ENCODE results near the genes LNX1 and NMU.

DNA sequence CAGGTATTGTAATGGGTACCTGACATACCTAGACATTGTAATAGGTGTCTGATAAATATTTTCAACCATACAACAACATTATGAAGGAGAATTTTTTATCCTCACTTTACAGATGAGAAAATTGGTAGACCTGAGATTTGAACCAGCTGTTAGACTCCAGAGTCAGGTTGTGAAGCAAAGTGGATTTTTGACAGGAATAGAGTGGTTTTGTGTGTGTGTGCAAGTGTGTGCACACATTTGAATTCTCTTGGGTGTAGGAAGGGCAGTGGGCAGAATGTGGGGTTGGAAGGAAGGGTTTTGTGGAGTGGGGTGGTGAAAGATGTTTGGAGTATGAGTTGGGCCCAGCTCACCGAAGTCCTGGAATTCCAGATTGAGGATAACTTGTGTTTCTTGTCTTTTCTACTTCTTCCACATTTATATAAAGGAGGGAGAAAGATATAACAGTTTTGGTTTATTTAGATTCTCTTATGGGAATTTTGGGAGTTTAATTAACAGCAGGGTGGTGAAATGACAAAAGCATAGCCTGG lies 18.2 kb downstream of the DCUN1D4 start:
- RRBS: no CpG with 5 or more reads among the region's 1 CpG

- RRBS: 64% methylated on average over 5 of the region's 24 CpGs
Measured at GRCh38 chr4:51995532-51996185, 24.5 kb downstream of the LRRC66 start.

DNA sequence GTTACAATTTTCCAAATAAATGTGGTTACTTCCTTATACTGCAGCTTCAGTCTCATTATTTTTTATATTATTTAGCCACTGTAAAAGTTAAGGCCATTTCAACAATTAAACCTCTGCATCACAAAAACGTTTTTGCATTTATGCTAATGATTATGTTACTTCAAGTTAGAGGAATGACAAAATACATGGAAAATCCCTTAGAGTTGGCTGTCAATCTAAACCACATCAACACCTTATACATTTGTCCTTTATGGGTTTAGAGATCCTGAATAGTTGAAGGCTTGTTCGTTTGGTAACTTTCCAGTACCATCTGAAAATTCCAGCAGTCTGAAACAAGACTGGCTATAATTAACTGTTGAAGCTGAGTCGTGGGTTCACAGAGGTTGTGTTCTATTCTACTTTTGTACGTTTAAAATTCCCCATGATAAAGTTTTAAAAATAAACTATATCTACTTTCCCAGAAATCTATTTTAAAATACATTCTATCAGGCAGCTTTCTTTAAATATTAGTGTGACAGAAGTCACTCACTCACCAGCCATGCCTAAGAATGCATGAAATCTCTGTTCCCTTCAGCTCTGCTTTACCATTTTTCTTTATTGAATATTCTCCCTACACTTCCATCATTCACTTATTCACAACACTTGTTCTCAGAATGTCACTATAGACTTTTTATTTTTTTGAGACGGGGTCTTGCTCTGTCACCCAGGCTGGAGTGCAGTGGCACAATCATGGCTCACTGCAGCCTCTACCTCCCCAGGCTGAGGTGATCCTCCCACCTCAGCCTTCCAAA lies 73.0 kb downstream of the USP46 start:
- RRBS: no CpG with 5 or more reads among the region's 5 CpGs

- RRBS: 3% methylated on average over 32 of the region's 96 CpGs
Measured at GRCh38 chr4:52712087-52713088, 38.8 kb downstream of the ERVMER34-1 start.

- RRBS: no CpG with 5 or more reads among the region's 2 CpGs
Measured at GRCh38 chr4:52946715-52947132, 84.6 kb downstream of the RASL11B start.

DNA sequence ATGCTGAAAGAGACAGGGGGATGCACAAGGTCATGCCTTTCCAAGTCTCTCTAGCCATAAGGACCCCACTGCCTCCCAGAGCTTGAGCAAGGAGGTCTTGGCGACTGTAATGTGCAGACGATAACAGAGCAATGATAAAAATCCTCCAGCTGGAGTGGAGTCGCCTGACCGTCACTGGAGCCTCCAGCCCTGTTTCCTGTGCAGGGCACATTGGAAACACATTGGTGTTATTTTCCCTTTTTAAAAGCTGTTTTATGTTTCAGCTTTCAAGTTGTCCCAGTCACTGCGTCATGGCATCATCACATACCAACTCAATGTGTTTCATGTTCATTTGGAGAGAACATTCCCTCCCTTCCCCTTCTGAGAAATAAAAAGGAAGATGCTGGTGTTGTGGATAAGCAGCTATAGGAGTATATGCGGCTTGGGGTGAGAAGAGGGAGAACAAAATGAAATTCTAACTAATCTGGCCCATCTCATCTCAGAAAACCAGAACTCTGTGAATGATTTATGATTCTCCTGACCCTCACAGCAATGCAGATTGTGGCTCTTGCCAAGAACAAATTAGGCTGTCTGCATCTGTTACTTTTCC lies 134.2 kb downstream of the RASL11B start:
- RRBS: no CpG with 5 or more reads among the region's 6 CpGs

- RRBS: no CpG with 5 or more reads among the region's 1 CpG
Measured at GRCh38 chr4:53012735-53013226, 150.7 kb downstream of the RASL11B start.

DNA sequence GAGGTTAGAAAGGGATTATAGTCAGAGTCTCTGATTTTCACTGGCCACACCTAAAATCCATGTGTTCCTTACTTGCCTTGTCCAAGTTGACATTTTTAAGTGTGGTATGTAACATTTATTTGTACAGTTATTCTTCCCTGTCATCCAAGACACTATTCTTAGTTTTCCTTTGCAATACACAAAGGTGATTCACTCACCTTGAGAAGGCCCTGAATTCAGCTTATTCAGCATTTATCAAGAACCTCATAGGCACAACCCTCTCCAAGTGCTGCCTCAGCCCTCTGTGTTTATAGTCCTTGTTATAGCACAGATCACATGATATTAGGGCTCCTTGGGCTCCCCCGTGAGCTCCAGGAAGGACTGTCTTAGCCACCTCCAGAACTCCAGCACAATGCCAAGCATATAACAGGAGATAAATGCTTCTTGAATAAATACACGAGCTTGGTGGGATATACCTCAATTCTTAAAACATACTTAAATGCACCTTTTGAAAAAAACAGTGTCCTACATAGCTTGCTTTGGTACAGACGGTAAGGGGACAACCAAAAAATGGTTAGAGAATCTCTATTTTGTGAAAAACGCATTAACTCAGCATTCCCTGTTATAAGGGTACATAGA lies 152.3 kb downstream of the RASL11B start:
- RRBS: no CpG with 5 or more reads among the region's 4 CpGs

DNA sequence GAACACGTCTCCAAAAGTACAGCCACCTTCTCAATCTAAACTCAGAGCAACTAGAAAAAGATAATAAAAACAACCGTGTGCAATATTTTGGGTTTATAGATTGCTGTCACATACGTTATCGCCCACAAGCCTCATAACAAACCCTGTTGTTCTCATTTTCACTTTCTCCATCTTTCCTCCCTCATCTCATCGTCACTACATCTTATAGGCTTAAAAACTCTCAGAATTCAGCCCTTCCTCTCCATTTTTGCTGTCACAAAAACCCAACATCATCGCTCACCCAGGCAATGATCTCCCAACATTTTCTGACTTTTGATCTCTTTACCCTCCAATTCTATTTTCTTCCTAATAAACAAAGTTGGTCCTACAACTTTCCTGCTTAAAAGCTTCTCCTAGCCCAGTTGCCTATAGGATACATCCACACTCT lies 510 bp upstream of the SCFD2 start:
- RRBS: no CpG with 5 or more reads among the region's 6 CpGs

DNA sequence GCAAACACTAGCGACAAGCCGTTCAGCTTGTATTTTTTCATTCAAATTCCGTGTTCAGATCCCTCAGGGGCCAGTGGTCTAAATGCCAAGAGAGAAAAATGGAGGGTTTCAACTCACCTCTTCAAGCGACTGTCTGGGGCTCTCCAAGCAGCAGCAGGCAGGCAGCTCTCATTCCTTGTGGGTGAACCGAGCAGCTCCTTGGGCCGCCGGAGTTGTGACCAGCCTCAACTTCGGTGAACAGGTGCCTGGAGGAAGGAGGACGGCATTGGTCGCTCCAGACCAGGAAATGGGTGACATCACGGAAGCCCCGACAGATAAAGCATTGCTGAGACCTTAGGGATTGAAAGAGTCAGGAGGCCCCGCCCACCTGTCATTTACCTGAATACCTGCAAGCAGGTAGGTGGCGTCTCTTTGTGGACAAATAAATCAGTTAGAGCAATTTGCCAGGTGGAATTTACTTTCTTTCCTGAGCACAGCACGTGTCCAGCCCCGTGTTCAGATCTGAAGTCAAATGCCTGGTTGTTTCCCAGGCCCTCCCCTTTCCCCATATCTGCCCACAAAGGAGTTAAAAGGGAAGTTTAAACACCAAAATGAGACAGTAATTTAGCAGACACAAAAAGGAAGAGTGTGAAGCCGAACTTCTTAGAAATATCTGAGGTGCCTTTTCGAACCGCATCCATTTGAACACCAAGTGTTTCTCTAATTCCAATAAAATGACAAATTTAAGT lies at the start of gene LNX1:
Gene LNX1, minus strand, starts transcription at position 216 of the 728 bp plus-strand sequence.
- RRBS: no CpG with 5 or more reads among the region's 19 CpGs

GRCh38 chr4:53695493-53696419 lies 104.5 kb upstream of the LNX1 start:
- RRBS: no CpG with 5 or more reads among the region's 7 CpGs

DNA sequence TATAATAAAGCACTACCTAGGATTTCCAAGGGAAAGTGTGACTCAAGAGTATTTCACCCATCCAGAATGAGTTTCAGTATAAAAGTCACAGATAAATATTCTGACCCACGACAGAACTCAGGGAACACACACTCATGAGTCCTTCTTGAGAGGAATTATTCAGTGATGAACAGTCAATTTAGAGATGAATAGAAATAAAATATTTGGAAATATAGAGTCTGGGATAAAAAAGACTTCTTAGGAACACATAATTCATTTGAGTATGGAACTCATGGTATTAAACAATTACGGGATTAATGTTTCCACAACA lies 143.4 kb upstream of the LNX1 start:
- RRBS: no CpG with 5 or more reads among the region's 2 CpGs

- RRBS: no CpG with 5 or more reads among the region's 3 CpGs
Measured at GRCh38 chr4:54497634-54498077, 160.1 kb upstream of the KIT start.

GRCh38 chr4:54658236-54659285 lies 804 bp downstream of the KIT start:
- RRBS: 3% methylated on average over 29 of the region's 92 CpGs

GRCh38 chr4:55069065-55069669 lies 56.2 kb downstream of the KDR start:
- RRBS: no CpG with 5 or more reads among the region's 6 CpGs

DNA sequence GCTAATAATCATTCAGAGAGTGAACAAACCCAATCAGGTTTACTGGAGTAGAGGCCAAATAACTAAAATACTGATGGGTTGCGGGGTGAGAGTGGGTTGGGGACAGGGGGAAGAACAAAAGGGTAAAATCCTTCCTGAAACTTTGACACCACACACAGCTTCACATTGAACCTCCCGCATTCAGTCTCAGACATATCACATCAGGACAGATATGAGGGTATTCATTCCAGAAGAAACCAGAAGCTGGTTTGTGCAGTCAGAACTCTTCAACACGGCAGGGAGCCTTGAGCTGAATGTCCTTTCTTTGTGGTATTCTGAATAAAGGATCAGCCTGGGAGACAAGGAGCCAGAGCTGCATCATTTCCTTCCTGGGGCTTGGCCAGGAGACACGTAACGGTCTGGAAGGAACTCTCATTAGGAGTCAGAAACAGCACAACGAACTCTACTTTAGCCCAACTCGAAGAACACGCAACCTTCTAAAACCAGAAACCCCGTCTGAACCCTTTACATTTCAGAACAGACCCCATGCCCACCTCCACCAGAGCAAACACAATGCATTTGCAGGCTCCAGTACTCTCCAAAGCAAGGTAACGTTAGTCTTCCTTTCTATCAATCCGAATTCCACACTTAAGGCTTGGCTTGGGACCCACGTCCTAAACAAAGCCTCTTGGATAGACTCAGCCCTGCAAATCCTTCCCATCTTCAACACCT lies 46.4 kb downstream of the KDR start:
- RRBS: no CpG with 5 or more reads among the region's 12 CpGs

DNA sequence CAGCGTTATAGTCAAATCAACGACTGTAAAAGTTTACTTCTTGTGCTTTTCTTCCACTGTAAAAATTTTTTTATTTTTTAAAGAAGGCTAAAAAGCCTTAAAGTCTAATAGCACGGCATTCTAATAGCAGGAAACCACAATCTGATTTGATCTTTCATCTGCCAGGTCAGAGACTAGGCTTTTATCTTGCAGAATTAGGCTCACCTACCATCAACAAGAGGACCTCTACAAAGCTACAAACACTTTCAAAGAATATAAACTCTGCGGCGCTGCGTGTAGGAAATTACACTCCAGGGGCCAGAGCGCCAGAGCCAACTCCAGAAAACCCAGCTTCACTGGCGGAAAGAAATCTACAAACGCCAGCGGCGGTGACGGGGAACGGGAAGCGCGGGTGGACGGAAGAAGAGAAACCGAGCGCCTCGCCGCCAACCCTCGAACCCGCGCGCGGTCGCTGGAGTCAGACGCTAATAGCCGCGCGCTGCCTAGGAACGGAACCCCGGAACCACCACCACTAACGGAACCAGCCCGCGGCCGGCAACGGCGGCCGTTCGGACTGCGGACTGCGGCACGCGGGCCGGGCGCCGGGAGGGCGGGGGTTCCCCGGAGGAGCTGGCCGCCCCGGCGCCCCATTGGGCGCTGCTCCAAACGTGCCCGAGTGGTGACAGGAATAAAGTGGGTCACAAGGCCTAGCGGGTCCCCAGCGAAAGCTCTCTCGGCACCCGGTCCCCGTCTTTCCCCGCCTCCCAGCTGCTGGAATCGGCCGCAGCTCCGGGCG lies 1.1 kb downstream of the CLOCK start:
- RRBS: 2% methylated on average over 28 of the region's 65 CpGs

DNA sequence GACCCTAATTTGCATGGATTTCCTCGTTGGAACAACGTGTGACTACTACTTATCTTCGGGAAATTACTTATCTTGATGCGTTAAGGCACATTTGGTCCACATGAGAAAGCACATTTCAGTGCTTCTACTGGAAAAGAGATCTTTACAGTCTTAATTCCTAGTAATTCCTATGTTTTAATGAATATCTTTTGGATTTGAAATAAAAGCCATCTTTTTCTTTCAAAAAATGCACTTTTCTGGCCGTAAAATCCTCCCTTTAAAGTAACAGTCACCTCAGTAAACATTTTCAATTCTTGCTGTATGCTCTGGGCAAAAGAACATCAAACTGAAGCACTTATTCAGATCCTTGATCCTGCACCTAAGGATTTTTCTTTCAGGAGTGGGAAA lies 947 bp upstream of the CLOCK start:
- RRBS: no CpG with 5 or more reads among the region's 5 CpGs

- RRBS: 23% methylated on average over 32 of the region's 79 CpGs
Measured at GRCh38 chr4:55635566-55636560, at the start of gene NMU. TSS of gene NMU (minus strand) at chr4:55636298.

GRCh38 chr4:55851881-55852395 lies 1.5 kb upstream of the EXOC1 start:
- RRBS: no CpG with 5 or more reads among the region's 6 CpGs